H4 (cell line): ENCODE measurements around a stretch of chr22.

DNA sequence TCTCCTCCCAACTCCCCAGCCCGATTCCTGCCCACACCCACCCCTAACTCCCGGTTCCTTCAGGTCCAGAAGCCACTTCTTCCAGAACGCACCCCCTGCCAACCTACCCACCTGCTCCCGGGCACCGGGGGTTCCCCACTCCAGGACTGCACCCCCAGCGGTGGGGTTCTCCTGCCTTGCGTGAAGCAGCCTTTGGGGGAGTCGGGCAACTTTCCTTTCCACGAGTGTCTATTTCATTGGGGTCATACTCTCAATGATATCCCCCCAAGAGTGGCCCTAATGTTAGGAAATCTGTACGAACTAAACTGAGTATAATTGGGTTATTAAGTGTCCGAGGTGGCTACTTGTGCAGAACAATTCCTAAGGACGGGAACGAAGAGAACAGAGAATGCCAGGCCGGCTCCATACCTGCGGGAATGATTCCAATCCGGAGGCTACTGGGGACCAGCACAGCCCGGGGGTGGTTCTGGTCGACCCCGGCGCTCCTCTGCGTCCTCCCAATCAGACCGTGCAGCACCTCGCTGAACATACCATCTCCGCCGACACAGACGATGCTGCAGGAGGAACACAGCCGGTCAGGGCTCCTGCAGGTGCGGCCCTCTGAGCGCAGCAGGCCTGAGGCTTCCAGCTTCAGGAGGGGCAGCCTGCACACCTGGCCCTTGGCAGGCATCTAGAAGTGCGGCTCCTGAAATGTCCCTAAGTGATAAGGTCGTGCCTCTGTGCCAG lies 30.5 kb downstream of the CERK start:
- RAMPAGE, long total RNA = no peak

DNA sequence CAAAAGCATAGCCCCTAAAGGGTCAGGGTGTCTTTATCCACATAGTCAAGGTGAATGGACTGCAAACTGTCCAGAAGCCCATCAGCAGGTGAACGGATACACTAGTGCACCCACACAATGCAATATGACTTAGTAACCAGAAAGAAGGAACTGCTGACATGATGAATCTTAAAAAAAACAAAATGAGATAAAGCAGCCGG lies 4.0 kb downstream of the CERK start:
- RAMPAGE, long total RNA = no peak

DNA sequence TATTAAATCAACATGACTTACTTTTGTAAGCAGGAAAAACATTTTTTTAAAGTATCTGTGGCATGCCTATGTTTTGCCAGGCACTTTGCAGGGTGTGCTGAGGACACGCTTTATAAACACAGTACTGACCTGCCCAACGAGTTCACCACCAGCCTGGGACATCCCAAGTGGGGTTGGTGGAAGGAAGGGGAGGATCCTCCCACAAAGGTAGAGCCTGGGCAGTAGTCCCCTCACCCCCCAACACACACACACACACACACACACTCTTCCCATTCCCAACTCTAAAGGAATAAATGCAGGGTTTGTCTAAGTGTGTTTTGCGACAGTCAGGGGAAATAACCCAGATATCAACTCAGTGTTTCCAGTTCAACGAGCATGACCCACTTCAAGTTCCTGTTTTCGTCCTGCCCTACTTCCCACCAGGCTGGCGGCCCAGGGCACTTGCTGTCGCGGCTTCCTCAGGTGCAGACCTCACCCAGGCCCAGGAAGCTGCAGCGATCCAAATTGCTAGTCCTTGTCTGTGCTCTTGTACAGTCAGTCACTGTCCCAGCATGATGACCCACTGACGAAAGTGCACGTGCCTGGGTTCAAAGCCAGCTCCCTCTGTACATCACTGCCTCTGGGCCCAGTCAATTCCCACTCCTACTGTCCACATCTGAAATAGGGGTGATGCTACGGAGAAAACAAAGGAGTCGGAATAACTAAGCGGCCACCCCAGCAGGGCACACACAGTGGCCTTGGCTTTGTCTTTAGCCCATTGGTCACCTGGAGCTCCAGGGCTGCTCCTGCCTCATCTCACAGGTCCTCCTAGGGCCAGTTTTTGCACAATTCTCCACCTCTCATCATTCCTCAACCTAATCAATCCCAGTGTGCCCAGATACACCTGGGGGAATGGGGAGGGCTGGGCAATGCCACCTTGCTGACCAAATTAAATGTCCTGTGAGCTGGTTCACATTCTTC lies 2.9 kb downstream of the CERK start:
- RAMPAGE, long total RNA = no peak

DNA sequence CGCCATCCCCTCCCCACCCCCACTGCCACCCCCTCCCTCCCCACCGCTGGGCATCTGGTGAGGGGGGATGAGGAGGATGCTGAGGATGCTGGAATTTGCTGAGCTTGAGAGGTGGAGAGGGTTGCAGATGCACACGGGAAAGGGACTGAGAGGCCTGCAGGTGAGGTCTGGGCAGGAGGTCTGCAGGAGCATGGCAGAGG lies 7.7 kb upstream of the TBC1D22A start:
- RAMPAGE, long total RNA = no peak

DNA sequence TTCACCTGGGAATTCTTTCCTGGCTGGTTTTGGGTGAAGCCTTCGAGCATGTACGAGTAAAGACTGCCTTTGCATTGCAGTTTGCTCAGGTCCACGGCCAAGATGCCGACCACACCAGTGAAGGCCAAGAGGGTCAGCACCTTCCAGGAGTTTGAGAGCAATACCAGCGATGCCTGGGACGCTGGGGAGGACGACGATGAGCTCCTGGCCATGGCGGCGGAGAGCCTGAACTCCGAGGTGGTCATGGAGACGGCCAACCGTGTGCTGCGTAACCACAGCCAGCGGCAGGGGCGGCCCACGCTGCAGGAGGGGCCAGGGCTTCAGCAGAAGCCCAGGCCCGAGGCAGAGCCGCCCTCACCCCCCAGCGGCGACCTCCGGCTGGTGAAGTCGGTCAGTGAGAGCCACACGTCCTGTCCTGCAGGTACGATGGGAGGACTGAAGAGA lies 31.0 kb downstream of the TBC1D22A start:
- RAMPAGE, long total RNA = no peak

DNA sequence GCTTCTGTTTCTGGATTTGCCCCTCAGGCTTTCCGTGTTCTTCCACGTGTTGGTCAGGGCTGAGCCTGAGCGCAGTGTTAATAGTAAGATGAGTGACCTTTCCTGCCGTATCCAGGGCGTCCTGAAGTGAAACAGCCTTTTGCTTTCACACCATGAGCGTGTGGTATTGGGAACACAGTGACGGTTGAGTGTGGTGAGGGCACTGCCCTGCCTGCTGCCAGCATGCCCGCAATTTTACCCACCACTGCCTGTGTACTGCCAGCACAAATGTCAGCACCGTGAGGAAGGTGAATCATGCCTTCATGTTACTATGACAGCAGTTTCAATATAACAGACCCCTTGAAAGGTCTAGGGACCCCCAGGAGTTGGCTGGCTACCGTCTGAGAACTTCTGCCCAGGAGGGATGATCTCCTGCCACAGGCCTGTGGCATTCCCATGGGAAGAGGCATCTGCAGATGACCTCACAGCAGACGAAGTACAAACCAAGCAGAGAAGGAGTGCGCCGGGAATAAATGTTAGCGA lies 217.1 kb downstream of the TBC1D22A start:
- RAMPAGE, long total RNA = no peak

- RAMPAGE, long total RNA = no peak
Observed at GRCh38 chr22:47086932-47087417, 324.5 kb downstream of the TBC1D22A start.

- RAMPAGE, long total RNA = no peak
Observed at GRCh38 chr22:47103001-47103302, 340.5 kb downstream of the TBC1D22A start.

DNA sequence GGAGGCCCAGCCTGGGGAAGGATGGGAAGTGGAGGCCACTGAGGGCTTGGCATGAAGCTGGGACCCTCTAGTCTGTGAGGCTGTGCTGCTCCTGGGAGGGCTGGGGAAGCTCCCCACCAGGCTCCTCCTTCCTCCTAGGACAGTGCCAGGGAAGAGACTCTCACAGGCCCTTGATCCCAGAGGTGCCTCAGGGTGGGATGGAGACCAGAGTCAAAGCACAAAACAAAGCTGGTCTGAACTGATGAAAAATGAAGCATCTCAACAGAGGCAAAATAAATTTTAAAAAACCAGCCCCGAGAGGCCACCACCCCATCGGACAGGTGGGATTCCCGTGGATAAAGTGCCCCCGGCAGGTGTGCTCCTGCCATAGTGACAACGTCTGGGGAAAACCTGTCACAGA lies 385.4 kb downstream of the TBC1D22A start:
- RAMPAGE, long total RNA = no peak

DNA sequence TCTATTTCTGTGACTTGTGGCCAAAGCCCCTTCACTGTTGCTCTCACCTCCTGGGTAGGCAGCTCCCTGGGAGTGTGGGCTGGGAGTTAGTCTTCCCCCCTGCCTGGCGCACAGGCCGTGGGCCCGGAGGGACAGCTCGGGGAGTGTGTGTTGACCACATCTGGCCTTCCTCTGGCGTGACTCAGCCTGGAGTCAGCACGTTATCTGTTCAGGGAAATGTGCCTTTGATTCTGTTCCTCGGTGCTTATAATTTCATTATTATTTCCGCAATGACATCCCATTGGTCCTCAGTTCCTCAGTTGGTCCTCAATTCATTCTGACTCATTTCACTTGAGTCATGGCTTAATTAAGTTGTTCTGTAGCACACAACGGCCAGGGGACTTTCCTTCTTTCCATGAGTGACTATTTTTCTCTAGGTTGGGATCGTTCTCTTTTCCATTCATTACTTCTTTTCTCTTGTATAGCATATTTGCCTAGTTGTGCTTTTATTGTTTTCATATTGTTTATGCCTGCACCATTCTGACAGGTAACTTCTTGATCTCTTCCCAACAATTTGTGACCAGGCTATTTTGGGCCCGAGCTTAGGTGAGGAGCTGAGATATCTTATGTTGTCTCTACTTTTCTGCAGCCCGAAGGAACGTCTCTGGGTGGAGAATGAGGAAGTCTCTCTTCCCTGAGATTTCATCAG lies 566.6 kb downstream of the TBC1D22A start:
- RAMPAGE, long total RNA = no peak

GRCh38 chr22:48357150-48357631 lies 132.2 kb upstream of the TAFA5 start:
- RAMPAGE, long total RNA = no peak

DNA sequence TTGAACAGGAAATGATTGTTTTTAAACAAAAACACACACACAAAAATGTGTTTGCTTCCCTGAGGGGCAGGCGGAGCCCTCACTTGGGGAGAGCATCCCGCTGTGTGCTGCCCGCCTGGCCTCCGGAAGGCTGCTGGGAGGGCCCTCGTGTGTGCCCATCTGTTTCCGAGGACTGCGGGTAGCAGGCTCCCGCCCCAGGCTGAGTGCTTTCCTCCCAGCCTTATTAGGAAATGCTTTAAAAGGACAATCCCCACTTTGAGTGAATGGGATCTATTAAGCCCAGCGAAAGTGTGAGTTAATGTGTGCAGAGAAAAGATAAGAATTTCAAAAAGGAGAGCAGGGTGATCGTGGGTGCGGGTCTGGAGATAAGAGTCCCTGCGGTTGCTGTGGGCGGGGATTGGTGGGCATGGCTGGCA lies 77.8 kb downstream of the TAFA5 start:
- RAMPAGE, long total RNA = no peak

GRCh38 chr22:48721229-48721541 lies 231.8 kb downstream of the TAFA5 start:
- RAMPAGE, long total RNA = no peak

DNA sequence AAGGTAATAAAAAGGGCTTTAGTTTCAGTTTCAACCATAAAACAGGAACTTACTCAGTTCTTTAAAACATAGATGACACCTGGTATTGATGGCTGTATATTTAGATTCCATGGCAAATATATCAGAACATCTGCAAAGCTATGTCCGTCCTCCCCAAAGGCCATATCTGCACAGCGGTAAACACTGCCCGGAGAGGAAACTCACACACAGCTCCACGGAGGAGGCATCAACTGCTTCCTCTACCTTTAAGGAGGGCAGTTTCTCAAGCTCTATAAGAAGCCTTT lies 345.1 kb downstream of the TAFA5 start:
- RAMPAGE, long total RNA = no peak

- RAMPAGE, long total RNA = no peak
Observed at GRCh38 chr22:48868016-48868386, 378.6 kb downstream of the TAFA5 start.

DNA sequence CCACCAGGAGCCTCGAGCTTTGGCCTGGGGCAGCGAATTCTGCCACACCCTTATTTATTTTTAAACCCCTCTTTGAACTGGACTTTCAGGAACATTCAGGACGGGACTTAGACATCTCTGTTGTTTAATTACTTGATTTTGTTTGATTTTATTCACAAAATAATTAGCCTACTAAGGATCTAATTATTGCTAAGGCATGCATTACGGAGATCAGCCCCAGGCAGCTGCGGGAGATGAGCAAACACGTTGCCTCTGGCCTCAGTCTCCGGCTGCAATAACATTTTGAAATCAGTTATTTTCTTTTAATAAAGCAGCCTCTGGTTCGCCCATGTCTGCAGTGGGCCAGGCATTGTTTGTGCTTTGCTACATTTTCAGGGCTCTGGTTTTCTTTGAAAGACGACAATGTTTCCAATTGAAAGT lies 526.5 kb downstream of the TAFA5 start:
- RAMPAGE, long total RNA = no peak

GRCh38 chr22:49016244-49016708 lies 526.9 kb downstream of the TAFA5 start:
- RAMPAGE, long total RNA = no peak

DNA sequence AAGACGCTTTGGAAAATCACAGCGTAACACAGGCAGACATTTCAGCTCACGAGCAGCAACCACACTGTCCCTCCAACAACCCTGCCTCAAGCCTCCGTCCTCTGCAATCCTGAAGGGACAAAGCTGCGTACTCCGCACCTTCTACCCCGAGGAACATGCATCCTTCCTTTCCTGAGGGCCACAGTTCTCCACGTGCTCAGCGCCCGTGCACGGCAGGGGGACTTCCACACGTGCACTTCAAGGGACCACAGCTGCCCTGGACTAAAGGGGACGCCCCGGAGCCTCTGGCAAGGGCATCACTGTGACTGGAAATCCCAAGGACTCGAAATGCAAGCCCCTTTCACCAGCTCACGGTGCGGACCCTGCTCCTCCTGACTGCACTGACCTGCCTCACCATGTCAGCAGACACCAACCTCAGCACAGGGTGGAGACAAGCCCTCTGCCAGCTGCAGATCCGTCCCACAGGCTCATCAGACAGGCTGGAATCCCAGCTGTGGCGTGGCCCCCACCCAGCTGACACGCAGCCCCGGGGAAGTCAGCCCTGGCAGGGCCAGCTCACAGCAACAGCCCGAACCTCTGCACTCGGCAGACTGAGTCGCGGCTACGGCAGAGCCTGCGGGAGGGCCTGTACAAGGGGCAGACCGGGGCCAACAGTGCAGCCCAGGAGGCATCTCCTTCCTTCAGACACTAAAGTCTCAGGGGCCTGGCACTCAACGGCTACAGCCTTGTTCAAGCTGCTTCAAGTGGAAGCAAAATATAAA lies 36.8 kb downstream of the BRD1 start:
- RAMPAGE, long total RNA = no peak

GRCh38 chr22:49815572-49816101 lies 12.0 kb downstream of the BRD1 start:
- RAMPAGE, long total RNA = no peak

DNA sequence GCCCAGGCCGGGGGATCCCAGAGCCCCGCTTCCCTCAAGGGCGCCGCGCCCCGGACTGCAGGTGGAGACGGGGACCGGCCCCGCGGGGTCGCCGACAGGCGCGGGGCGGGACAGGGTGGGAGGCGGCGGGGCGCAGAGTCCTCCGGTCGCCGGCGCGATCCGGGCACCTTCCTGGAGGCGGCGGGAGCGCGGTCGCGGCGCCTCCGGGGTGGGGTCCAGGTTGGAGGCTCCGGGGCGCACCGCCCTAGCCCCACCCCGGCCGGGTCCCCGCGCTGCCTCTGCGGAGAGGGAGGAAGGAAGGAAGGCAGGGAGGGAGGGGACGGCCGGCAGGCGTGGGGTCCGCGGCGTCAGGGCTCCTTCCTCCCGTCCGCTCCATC lies 4.4 kb upstream of the ZBED4 start:
- RAMPAGE, long total RNA = no peak